Hepatocyte (in vitro differentiated cells and primary cell): ENCODE results near the genes C2CD4C and HCN2.

GRCh38 chr19:70743-71201, 36.1 kb upstream of the OR4F17 start:
- RAMPAGE, long total RNA, result no peak
- RRBS, result no CpG with 5 or more reads among the region's 64 CpGs

GRCh38 chr19:341549-341902, 3.1 kb downstream of the MIER2 start:
- RAMPAGE, long total RNA, result no peak
- RRBS, result no CpG with 5 or more reads among the region's 5 CpGs

DNA sequence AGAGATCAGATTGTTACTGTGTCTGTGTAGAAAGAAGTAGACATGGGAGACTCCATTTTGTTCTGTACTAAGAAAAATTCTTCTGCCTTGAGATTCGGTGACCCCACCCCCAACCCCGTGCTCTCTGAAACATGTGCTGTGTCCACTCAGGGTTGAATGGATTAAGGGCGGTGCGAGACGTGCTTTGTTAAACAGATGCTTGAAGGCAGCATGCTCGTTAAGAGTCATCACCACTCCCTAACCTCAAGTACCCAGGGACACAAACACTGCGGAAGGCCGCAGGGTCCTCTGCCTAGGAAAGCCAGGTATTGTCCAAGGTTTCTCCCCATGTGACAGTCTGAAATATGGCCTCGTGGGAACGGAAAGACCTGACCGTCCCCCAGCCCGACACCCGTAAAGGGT, 10.9 kb upstream of the THEG start:
- RAMPAGE, long total RNA, result no peak
- RRBS, result no CpG with 5 or more reads among the region's 13 CpGs

GRCh38 chr19:408382-409853, at the start of gene C2CD4C:
C2CD4C (minus strand) TSS chr19:409147.
- RAMPAGE, long total RNA, result no peak
- RRBS, result 5% methylated on average over 40 of the region's 122 CpGs

- RAMPAGE, long total RNA, result no peak
- RRBS, result 2% methylated on average over 13 of the region's 71 CpGs
These were observed 876 bp upstream of the SHC2 start for GRCh38 chr19:461508-462310.

- RAMPAGE, long total RNA, result no peak
- RRBS, result 10% methylated on average over 32 of the region's 118 CpGs
These were observed 7.0 kb upstream of the MADCAM1 start for GRCh38 chr19:488922-490031.

DNA sequence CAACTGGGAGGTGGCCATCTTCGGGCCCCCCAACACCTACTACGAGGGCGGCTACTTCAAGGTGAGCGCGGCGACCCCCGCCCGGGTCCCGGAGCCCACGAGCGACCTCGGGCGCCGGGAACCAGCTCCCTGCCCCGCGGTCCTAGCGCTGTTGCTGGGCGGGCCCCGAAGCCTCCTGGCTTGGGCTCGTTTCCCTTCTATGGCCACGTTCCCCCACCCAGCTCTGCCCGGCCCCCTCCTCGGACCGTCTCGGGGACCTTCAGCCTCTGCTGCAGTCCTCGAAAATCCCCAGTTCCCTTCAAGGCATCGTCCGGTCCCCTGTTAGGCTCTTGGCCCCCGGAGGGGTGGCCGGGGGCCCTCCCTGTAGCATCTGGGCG, 476 bp downstream of the CDC34 start:
- RAMPAGE, long total RNA, result no peak
- RRBS, result 2% methylated on average over 14 of the region's 31 CpGs

GRCh38 chr19:589343-590289, at the start of gene HCN2:
HCN2 (plus strand) TSS chr19:589881.
- RAMPAGE, long total RNA, result no peak
- RRBS, result 4% methylated on average over 56 of the region's 148 CpGs

DNA sequence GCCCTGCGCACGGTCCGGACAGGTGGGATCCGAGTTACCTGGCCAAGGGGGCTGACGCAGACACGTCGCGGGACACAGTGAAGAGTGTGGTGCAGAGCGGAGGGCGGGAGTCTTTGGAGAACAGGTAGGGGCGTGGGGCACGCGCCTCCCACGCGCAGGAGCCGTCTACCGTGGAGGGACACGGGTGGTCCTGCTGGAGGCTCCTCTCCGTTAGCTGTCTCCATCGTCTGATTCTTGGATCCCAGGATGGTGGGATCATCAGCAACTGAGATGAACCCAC, 7.1 kb downstream of the FGF22 start:
- RAMPAGE, long total RNA, result no peak
- RRBS, result no CpG with 5 or more reads among the region's 20 CpGs

- RAMPAGE, long total RNA, result no peak
- RRBS, result 1% methylated on average over 52 of the region's 72 CpGs
These were observed 4.1 kb downstream of the FSTL3 start for GRCh38 chr19:680197-680691.

DNA sequence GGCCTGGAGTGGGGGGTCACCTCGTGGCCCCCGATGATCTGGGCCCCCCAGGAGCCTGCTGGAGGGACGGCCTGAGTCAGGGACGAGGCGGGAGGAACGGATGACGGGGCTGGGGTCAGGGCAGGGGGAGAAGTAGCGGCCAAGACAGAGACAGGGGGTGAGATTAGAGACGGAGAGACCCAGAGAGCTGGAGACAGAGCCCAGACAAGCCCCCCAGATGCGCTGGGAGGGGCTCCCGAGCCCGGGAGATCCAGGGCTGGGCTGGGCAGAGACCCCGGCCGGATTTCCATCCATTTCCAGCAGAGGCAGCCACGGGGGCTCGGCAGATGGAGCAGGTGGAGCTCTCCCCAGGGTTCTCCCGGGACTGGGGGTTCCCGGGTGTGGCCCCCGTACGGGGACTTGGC, 337 bp downstream of the PRSS57 start:
- RAMPAGE, long total RNA, result no peak
- RRBS, result 31% methylated on average over 6 of the region's 20 CpGs

DNA sequence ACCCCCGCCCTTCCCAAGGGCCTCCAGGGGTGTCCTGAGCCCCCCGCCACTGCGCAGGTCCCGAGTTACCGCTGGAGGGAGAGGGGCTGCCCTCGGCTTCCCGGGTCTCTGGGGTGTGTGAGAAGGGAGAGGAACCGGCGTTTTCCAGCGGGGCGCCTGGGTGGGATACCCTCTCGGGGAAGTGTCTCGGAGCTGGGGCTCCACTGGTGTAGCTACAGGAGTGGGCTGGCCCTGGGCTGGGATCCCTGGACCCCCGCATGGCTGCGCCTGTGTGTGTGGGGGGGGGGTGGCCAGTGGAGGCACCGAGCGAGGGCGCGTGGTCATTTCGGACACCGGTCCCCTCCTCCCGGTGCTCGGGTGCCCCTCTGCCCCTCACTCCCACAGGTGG, 894 bp downstream of the PALM start:
- RAMPAGE, long total RNA, result no peak
- RRBS, result 0% methylated on average over 1 of the region's 23 CpGs

DNA sequence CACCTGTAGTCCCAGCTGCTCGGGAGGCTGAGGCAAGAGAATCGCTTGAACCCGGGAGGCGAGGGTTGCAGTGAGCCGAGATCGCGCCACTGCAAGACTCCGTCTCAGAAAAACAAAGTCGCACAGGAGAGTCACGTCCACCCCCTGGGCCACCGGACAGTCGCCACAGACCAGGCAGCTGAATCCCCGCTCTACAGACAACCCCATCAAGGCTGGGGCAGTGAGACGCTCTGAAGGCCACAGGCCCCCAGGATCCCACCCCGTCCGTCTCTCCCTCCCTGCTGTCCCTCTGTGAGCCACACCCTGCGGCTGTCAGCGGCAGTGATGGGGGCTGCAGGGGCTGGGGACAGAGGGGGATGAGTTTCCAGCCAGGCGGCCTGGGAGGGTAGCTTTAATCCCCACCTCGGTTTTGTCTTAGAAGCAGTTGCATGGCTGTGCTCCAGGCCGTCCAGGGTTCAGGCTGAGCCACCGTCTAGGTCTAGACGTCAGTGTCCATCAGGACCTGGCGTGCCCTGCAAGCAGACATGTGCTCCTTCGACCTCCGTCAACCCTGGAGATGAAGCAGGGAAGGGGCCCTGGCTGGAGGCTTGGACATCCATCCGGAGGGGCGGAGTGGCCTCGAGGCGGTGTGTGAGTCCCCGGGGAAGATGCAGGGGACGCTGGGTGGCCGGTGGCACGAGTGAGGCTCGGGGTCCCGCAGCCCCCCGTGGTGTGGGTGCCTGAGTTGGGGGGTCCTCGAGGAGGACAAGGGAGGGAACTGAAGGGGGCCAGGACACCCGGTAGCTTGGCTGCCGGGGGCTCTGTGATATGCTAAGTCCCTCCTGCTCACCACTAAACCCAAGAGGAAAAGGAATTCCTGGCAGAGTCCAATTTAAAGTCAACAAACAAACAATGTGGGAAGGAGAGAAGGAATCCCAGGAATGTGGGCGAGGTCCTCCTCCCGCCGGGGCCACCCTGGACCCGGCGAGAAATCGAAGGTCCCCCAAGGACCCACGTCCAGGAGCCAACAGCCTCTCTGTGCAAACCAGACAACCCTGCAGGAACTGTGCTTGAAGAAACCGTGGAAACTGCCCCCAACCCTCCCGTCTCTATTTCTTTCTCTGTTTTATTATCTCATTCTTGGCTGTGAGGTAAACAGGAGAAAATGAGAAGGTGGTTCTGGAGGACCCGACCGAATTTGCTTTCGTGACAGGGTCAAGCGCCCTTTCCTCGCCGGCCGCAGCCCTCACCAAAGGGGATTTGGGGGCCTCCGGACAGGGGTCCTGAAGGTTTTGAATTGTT, 15.0 kb upstream of the PTBP1 start:
- RAMPAGE, long total RNA, result no peak
- RRBS, result 44% methylated on average over 13 of the region's 57 CpGs

DNA sequence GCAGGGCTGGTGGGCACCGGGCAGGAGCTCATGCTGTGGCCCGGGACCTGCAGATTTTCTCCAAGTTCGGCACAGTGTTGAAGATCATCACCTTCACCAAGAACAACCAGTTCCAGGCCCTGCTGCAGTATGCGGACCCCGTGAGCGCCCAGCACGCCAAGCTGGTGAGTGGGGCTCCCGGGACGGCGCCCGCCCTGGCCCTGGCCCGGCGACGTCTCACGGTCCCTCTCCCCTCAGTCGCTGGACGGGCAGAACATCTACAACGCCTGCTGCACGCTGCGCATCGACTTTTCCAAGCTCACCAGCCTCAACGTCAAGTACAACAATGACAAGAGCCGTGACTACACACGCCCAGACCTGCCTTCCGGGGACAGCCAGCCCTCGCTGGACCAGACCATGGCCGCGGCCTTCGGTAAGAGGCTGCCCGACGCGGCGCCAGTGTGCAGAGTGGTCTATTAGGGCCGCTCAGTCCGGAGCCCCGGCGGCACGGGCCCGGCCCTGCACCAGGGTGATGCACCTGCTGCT, 7.6 kb downstream of the PTBP1 start:
- RAMPAGE, long total RNA, result no peak
- RRBS, result 95% methylated on average over 4 of the region's 39 CpGs

DNA sequence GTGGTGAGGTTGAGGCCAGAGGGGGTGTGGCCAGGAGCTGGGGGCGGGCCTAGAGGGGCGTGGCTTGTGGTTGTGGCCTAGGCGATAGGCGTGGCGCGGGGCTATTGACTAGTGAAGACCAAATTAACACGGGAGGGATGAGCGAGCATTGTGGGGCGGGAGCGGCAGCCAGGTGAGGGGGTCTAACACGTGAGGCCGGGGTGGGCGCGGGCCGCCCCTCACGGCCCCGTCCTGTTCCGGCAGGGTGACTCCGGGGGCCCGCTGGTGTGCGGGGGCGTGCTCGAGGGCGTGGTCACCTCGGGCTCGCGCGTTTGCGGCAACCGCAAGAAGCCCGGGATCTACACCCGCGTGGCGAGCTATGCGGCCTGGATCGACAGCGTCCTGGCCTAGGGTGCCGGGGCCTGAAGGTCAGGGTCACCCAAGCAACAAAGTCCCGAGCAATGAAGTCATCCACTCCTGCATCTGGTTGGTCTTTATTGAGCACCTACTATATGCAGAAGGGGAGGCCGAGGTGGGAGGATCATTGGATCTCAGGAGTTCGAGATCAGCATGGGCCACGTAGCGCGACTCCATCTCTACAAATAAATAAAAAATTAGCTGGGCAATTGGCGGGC, 3.5 kb downstream of the CFD start:
- RAMPAGE, long total RNA, result no peak
- RRBS, result 16% methylated on average over 26 of the region's 45 CpGs

GRCh38 chr19:867022-867765, 7.7 kb downstream of the CFD start:
- RAMPAGE, long total RNA, result no peak
- RRBS, result no CpG with 5 or more reads among the region's 26 CpGs

GRCh38 chr19:867766-868425, 8.4 kb downstream of the CFD start:
- RAMPAGE, long total RNA, result no peak
- RRBS, result 98% methylated on average over 4 of the region's 41 CpGs

DNA sequence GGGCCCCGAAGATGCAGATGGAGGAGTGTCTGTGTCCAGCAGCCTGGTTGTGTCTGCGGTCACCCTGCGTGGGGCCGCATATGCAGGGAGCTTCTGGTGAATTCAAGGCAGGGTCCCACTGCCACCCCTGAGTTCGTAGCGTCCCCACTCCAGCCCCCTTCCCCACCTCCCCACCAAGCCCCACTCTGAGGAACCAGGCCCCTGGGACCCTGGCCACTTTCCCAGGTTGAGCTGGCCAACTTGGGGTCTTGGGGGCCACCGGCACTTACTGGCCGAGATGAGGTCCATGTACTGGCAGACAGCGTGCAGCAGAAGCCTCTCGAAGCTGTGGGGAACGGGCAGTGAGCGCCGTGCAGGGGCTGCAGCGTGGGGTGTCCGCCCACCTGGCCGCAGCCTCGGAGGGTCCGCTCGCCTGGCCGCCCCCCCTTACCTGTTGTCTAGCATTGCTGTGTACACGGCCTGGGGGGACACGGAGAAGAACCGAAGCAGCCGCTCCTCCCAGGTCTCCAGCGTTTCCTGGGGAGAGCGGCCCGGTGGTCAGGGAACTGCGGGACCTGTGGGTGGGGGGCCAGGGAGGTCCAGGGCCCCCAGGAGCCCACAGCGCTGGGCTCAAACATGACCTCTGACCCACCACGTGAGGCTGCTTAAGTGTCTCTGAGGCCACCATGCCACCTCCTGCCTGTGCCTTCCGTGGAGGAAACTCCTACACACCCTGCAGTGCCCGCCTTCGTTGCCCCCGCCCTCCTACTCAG, 6.4 kb upstream of the MED16 start:
- RAMPAGE, long total RNA, result no peak
- RRBS, result no CpG with 5 or more reads among the region's 34 CpGs

- RAMPAGE, long total RNA, result no peak
- RRBS, result no CpG with 5 or more reads among the region's 24 CpGs
These were observed 7.5 kb downstream of the ABCA7 start for GRCh38 chr19:1047447-1047714.

DNA sequence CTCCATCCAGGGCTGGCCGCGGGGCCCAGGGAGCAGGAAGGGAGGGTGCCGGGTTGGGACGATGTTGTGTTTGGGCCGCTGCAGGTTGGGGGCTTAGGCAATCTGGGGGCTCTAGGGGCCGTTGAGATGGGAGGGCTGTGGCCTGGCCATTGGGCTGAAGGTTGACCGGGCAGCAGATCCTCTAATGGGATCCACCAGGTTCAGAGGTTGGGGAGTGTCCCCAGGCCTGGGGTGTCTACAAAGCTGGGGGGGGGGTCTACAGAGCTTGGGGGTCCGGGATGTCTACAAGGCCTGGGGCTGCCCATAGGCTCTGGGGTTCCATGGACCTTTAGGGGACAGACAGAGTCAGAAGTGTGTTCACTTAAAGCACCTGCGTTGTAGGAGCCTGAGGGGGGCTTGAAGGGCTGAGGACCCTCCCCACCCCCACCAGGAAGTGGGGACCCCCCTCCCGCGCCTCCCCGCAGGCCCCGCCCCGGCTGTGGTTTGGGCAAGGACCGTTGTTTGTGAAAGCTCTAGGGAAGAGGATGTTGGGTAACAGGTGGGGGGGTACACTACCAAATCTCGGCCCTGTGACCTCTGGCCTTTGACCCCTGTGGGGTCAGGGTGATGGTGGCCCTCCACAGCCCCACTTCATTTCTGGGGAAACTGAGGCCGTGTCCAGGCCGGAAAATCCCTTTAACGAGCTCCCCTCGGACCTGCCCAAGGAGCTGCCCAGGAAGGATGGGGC, 906 bp downstream of the ARHGAP45 start:
- RAMPAGE, long total RNA, result no peak
- RRBS, result 26% methylated on average over 9 of the region's 20 CpGs